ENCODE results near the gene TMEM141.

- PRO-cap, result no peak
- RAMPAGE, long total RNA, result no peak
Measured at GRCh38 chr9:136519329-136519886, 26.4 kb downstream of the NOTCH1 start.

- PRO-cap, result no peak
- RAMPAGE, long total RNA, result no peak
Measured at GRCh38 chr9:136519947-136520569, 25.8 kb downstream of the NOTCH1 start.

- PRO-cap, result no peak
- RAMPAGE, long total RNA, result no peak
Measured at GRCh38 chr9:136529663-136530292, 16.1 kb downstream of the NOTCH1 start.

DNA sequence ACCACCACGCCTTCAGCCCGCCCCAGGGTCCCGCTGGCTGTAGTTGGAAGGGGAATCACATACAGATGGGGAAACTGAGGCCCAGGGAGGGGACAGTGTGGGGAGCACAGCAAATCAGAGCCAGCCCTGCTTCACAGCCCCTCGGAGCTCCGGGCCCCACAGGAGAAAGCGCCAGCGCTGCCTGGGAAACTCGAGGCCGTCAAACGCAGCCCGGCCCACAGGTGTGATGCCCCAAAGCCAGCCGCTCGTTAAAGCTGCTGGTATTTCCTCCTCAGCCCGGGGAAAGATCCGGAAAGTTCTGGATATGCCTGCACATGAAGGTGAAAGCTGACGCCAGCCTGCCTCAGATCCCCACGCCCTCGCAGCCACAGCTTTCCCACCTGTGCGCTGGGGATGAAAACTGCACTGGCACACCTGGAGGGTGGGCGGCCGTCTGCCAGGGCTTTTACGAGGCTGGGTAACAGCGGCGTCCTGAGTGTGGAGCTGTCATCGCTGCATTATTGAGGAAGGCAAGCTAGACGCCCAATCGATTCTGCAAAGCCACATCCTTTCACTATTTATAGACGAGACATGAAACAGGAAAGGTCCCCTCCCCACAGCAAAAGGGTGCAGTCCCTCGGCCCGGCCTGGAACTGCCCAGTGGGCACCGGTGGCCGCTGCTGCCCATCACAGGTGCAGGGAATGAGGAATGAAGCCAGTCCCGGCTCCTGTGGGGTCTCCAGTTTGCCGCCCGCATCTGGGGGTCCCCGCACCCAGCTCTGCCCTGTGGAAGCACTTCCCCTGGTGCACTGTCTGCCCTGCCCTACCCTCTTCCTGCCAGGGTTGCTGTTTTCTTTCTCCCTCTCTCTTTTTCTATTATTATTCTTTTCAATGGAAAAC lies 7.3 kb downstream of the NOTCH1 start:
- PRO-cap, result no peak
- RAMPAGE, long total RNA, result no peak

- PRO-cap, result no peak
- RAMPAGE, long total RNA, result no peak
Measured at GRCh38 chr9:136540089-136540815, 5.6 kb downstream of the NOTCH1 start.

DNA sequence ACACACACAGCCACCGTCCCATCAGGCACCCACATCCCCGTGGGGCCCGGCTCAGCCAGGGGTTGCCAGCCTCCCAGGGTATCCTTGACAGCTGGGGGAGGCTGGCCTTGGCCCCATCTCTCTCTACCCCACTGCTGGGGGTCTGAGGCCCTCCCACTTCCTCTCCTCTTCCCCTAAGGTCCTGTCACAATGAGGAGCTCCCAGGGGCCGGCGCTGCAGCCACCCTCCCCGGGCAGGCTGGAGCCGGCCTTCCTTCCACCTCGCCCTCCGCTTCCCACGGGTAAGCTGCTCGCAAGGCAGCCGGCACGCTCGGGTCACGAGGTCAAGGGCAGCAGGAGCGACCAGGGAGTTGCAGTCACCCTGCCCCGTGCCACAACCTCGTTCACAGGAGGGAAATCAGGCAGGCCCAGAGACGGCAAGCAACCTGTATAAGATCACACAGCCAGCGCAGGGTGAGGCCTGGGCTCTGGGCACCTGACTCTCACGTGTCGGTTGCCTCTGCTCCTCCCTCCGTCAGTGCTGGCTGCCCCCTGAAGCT lies 38.7 kb upstream of the NOTCH1 start:
- PRO-cap, result no peak
- RAMPAGE, long total RNA, result no peak

DNA sequence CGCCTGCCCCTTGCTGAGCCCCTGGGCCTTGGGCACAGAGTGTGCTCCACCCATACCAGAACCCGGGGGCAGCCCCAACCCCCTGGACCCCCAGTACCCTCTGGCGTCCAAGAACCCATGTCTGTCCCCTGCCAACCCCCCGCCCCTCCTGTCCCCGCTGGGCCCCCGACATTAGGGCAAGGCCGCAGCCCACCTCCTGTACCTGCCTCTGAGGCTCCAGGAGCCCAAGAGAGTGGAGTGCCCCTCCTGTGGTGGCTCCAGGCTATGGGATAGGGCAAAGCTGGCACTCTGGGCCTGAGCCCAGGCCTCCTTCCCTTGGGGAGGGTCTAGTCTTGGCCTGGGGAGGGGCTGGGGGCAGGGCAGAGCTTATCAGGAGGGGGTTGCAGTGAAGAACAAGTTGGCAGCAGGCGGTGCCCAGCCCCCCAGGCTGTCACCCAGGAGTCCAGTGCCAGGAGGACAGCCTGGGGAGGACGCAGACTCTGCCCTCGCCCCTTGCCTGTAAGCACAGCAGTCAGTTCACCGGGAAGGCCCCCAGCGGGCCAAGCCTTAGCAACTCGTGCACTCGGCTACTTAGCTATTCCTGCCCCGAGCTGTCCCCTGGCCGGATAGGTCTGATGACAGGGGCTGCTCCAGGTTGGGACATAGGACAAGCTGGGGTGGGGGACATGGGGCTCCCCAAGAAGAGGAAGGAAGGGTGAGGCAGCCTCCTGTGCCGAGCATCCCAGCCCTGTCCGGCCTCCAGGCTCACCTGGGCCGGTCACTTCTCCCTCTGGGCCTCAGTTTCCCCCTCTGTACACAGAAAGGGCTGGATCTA lies 2.4 kb upstream of the EGFL7 start:
- PRO-cap, result no peak
- RAMPAGE, long total RNA, result start-site peak on the minus strand centred at position 274 of the sequence, 17 bp wide, 8 reads

GRCh38 chr9:136791175-136792062 lies at the start of gene TMEM141:
TMEM141 (plus strand) TSS chr9:136791344.
- PRO-cap, result bidirectional peak, plus-strand start at chr9:136791344, minus-strand start at chr9:136791068
- RAMPAGE, long total RNA, result start-site peak on the plus strand at chr9:136791349-136791373, 370 reads; start-site peak on the plus strand at chr9:136791628-136791820, 30 reads; start-site peak on the plus strand at chr9:136791956-136792029, 29 reads

DNA sequence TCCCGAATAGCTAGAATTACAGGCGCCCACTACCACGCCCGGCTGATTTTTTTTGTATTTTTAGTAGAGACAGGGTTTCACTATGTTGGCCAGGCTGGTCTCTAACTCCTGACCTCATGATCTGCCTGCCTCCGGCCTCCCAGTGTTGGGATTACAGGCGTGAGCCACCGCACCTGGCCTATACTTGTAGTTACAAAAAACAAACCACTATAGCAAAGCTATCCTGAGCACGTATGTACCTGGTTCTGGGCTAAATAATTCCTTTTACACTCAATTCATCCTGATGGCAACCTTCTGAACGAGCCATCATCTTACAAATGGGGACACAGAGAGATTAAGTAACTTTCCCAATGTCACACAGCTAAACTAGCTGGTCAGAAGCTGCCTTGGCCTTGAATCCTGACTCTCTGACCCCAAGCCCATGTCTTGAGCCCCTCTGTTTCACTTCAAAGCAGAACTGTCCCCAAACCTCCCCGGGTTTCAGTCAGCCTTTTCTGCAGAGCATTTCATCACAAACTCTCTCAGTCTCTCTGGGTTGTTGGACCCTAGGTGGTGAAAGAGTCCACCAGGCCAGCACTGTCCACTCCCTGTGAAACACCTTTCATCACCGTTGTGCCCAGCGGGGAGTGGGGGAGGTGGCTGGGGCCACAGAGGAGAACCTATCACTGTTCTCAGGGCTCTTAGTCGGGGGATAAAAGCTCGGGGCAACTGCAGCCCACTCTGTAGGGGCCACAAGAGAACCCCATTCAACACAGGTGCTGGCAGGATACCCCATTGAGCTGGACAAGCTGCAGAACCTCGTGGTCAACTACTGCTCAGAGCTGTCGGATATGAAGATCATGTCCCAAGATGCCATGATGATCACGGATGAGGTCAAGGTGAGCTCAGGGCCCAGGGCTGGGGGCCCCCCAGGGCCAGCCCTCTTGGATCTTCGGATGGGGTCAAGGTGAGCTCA lies 5.6 kb upstream of the RABL6 start:
- PRO-cap, result no peak
- RAMPAGE, long total RNA, result no peak

DNA sequence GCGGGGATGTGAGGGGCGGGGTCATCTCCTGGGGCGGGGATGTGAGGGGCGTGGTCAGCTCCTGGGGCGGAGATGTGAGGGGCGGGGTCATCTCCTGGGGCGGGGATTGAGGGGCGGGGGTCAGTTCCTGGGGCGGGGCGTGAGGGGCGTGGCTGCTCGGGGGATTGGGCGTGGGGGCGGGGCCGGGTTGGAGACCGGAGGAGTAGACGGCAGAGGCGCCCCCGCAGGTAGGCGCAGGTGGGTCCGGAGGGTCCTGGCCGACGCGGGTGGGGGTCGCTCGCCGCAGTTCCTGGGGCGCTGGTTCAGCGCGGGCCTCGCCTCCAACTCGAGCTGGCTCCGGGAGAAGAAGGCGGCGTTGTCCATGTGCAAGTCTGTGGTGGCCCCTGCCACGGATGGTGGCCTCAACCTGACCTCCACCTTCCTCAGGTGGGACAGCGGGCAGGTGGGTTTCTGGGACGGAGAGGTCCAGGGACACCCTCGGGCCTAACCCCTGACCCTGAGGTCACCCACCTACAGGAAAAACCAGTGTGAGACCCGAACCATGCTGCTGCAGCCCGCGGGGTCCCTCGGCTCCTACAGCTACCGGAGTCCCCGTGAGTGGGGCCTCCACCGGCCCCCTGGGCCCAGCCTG lies 1.5 kb downstream of the PTGDS start:
- PRO-cap, result no peak
- RAMPAGE, long total RNA, result no peak

DNA sequence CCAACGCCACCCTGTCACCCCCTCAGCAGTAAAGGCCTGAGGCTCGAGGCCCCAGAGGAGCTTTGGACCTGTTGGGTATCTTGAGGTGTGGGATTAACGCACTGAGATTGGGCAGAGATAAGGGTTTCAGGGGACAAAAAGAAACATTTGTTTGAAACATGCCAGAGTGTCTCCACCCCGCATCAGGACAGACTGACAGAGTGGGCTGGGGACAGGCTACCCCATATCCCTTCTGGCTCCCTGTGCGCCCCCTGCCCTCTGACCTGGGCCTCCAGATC lies 793 bp upstream of the LCNL1 start:
- PRO-cap, result no peak
- RAMPAGE, long total RNA, result no peak

DNA sequence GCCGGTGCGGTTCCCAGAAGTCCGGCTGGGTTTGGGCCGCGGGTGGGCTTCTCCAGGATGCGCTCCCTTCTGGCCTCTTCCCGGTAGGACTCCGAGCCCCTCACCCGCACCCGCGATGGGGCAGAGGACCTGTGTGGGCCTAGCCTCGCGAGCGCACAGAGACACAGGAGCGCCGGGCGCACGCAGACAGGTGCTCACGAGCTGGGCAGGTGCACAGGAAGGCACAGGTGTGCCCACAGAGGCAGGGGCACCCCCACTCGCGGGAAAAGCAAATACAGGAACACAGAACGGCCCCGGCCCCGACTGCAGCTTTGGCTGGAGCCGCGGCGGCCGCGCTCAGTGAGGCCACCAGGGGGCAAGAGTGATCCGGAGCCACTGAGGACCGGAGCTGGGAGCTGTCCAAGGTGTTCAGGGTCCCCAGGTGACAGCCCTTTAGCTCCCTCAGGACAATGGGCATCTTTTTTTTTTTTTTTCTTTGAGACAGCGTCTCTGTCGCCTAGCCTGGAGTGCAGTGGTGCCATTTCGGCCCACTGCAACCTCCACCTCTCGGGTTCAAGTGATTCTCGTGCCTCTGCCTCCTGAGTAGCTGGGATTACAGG lies 477 bp upstream of the NPDC1 start:
- PRO-cap, result no peak
- RAMPAGE, long total RNA, result no peak

DNA sequence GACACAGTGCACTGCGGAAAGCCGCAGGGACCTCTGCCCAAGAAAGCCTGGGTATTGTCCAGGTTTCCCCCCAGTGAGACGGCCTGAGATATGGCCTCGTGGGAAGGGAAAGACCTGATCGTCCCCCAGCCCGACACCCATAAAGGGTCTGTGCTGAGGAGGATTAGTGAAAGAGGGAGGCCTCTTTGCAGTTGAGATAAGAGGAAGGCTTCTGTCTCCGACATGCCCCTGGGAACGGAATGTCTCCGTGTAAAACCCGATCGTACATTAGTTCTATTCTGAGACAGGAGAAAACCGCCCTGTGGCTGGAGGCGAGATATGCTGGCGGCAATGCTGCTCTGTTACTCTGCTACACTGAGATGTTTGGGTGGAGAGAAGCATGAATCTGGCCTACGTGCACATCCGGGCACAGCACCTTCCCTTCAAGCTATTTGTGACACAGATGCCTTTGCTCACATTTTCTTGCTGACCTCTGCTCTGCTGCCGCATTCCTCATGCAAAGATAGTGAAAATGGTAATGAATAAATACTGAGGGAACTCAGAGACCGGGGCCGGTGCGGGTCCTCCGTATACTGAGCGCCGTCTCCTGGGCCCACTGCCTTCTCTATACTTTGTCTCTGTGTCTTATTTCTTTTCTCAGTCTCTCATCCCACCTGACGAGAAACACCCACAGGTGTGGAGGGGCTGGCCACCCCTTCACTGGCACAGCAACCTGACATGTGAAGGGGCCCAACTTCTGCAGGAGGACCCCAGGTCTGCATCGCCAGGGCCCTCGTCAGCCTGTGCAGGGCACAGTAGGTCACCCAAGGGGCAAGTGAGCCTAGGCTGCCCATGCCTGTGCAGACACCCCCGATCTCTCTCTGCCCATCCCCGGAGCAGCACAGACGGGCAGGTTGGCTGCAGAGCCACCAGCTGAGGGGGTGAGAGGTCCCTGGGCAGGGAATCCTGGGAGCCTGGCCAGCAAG lies 2.3 kb upstream of the DPP7 start:
- PRO-cap, result no peak
- RAMPAGE, long total RNA, result no peak

- PRO-cap, result no peak
- RAMPAGE, long total RNA, result no peak
Measured at GRCh38 chr9:137130090-137130821, 8.7 kb upstream of the GRIN1 start.

DNA sequence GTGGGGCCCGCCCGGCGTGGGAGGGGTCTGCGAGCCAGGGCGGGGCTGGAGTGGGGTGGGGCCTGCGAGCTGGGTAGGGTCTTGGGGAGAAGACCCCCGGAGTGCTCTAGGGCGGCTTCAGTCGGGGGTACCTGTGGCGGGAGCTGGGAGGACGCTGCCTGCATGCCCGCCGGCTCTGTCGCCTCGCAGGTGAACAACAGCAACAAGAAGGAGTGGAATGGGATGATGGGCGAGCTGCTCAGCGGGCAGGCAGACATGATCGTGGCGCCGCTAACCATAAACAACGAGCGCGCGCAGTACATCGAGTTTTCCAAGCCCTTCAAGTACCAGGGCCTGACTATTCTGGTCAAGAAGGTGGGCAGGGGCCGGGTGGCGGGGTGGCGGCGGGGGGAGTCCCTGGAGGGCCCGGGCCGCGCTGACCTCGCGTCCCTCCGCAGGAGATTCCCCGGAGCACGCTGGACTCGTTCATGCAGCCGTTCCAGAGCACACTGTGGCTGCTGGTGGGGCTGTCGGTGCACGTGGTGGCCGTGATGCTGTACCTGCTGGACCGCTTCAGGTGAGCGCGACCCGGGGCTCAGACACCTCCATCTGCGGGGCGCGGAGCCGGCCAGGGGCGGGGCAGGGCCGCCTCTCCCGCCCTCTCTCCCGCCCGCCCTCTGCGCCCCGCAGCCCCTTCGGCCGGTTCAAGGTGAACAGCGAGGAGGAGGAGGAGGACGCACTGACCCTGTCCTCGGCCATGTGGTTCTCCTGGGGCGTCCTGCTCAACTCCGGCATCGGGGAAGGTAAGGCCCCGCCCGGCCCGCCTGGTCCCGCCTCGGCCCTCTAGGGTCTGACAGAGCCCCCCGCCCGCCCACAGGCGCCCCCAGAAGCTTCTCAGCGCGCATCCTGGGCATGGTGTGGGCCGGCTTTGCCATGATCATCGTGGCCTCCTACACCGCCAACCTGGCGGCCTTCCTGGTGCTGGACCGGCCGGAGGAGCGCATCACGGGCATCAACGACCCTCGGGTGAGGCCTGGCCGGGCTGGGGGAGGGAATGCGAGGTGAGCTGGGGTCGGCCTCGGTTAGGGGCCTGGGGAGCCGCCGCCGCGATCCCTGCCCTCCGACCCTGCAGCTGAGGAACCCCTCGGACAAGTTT lies 7.7 kb downstream of the LRRC26 start:
- PRO-cap, result no peak
- RAMPAGE, long total RNA, result no peak

DNA sequence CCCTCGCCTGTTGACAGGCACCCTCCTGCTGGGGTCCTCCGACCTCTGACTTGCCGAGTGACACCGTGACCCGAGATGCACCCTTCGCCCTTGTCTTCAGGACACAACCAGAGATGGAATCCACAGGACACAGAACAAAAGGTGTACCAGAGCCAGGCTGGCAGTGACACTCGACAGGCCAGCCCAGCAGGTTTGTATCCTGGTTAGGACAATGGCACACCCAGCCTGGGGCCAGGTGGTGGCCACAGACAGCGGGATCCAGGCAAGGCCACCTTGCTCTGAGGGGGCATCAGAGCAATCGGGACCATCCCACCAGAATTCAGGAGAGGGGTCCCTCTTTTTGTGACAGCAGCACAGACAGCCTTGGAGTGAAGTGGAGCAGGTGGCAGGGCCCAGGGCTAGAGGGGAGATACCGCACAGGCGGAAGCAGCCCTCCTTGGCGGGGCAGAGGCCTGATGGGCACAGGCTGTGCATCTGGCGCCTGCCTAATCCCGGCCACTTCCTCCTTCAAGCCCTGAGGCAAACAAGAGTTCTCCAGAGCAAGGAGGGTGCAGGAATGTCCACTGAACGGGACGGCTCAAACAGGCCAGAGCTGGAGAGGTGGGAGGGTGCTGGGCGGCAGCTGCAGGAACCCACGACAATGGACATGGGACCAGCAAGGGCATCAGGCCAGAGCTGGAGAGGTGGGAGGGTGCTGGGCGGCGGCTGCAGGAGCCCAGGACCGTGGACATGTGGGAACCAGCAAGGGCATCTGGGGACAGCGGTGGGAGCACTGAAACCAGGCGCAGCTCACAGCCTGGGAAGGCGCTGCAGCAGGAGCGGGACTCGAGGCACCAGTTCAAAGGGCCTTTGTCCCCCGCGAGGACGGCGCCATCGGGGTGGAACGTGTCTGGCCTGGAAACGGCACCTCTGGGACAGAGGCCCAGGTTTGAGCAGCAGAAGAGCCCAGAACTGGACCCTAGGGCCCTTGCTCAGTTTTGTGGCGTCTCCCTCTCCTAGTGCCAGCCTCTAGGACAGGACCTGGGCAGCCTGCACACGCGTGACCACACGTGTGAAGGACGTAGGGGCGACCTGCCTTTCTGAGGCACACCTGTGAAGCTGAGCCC lies 1.6 kb upstream of the TMEM210 start:
- PRO-cap, result no peak
- RAMPAGE, long total RNA, result no peak

DNA sequence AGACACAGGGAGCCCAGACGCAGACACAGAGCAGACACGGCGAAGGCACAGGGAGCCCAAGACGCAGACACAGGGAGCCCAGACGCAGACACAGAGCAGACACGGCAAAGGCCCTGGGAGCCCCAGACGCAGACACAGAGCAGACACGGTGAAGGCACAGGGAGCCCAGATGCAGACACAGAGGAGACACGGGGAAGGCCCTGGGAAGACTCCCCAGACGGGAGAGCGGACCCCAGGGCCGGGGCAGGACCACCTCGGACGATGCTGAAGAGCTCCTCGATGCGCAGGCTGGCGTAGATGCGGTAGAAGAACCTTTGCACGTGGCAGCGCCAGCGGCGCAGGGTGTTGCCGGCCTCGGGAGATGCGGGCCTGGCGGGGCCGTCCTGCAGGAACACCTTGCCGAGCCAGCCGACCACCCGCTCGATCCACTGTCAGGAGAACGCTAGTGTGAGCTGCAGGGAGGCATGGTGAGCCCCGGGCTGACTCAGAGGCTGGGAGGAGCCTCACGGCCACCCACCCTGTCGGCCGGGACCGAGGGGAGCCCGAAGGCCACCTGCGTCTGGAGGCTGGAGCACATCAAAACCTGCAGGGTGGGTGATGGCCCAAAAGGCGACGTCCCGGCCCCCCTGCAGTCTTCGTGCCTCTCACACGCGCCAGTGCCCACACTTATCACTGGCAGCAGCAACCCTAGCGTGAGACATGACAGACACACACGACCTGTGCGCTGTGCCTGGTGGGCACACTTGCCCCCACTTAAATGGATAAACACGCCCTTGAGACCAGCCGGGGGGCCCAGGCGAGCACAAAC lies 3.5 kb downstream of the ANAPC2 start:
- PRO-cap, result no peak
- RAMPAGE, long total RNA, result no peak

GRCh38 chr9:137194778-137195558 lies 5.6 kb downstream of the TPRN start:
- PRO-cap, result no peak
- RAMPAGE, long total RNA, result no peak

- PRO-cap, result no peak
- RAMPAGE, long total RNA, result no peak
Measured at GRCh38 chr9:137222906-137223229, 828 bp upstream of the RNF208 start.

GRCh38 chr9:137236056-137237124 lies 4.7 kb upstream of the TUBB4B start:
- PRO-cap, result no peak
- RAMPAGE, long total RNA, result no peak